CMK (cell line): Measurements from ENCODE around the gene PRDM12.

DNA sequence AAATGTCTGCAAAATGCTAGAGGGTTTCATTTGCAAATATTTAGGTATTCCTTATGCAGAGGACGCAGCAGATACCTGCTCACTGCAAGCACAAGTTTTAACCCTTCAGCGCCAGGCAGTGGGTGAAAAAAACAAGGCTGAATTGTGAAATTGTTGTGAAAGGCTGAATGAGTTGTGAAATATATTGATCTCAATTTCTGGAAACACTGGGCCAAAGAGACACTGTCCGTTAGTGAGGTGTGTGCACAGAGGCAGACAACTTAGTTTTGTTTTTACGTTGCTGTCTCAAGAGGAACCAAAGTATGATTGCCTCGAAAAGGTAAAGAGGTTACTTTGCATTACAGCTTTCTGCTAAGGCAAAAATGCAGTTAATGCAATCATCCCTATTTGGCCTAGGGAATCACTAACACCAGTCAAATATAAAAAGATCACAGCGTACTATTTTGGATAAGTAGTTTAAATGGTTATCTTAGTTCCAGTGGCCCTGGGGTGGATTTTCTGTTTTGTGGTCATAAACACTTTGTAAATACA is 18.9 kb downstream of the FUBP3 start:
- RRBS: no CpG with 5 or more reads among the region's 6 CpGs

DNA sequence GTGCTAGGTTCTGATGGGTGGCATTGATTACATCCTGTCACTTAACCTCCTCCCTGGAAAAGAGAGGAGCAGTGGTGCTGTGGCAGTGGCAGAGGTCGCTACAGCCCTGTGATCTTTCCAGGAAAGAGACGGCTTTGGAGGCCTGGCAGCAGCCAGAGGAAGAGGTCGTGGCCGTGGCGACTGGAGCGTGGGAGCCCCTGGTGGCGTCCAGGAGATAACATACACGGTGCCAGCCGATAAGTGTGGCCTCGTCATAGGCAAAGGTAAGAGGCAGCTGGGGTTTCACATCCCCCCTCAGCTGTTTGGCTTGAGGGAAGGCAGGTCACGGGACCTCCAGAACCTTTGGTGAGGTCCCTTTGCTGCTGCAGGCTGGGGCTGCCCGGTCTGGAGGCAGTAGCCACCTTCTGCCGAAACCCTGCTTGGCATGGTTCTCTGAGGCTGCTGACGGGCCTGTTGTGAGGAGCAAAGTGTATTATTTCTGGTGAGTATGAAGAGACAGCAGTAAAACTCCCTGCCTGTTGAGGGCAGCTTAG is 38.1 kb upstream of the PRDM12 start:
- RRBS: no CpG with 5 or more reads among the region's 14 CpGs

- RRBS: no CpG with 5 or more reads among the region's 30 CpGs
Observed at GRCh38 chr9:130664341-130664670, at the start of gene PRDM12. Gene PRDM12, plus strand, starts transcription at chr9:130664594.

- RRBS: no CpG with 5 or more reads among the region's 6 CpGs
Observed at GRCh38 chr9:130778877-130779381, 56.1 kb upstream of the ABL1 start.

- RRBS: no CpG with 5 or more reads among the region's 2 CpGs
Observed at GRCh38 chr9:130847133-130847554, 12.1 kb downstream of the ABL1 start.

- RRBS: no CpG with 5 or more reads among the region's 25 CpGs
Observed at GRCh38 chr9:130860570-130861398, 25.7 kb downstream of the ABL1 start.

- RRBS: no CpG with 5 or more reads among the region's 9 CpGs
Observed at GRCh38 chr9:130878216-130878792, 18.3 kb downstream of the QRFP start.

DNA sequence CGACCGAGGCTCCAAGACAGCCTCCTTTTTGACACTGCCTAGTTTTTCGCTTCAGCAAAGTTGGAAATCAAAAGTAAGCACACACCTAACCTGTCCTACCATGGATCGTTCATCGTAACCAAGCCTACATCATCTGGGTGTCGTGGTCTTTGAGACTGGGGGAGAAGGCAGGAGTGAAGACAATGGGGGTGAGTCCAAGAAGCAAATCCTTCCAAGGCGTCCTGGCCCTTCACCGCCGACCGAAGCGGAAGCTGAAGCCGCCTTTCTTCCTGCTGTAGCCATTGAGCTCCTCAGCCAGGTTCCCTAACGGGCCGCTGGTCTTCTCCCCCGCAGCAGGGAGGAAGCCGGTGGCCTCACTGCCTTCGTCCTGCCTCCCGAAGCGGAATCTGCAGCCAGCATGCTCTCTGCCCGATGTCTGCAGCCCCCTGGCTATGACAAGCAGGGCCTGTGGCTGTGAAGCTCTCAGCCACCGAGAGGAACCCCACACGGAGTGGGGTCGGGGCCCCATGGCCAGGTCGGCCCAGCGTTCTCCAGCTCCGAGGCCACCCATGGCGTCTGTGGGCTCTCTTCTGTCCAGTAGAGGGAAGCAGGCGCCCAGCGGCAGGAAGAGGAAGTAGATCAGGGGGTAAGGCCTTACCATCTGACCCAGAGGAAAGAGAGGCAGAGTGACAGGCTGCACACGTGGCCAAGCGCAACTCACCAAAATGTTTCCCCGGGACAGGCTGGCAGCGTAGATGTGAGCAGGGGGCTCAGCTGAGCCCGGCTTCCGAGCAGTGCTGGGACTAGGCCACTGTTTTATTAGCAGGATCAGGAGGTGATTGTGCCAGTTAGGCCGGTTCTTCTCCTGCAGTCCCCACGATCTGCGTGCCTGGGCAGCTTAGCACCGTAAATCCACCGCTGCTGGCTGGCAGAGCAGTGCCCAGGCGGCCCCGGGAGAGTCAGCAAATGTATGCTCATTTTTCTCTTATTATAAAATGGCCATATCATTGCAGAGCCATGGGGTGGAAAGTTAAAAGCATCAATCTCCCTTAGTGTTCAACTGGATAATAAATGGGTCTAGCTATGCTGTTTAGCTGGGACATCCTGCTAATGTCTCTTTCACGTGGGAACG is 3.1 kb downstream of the QRFP start:
- RRBS: 92% methylated on average over 9 of the region's 44 CpGs

GRCh38 chr9:130897922-130898284 is 1.3 kb upstream of the QRFP start:
- RRBS: 58% methylated on average over 3 of the region's 15 CpGs

DNA sequence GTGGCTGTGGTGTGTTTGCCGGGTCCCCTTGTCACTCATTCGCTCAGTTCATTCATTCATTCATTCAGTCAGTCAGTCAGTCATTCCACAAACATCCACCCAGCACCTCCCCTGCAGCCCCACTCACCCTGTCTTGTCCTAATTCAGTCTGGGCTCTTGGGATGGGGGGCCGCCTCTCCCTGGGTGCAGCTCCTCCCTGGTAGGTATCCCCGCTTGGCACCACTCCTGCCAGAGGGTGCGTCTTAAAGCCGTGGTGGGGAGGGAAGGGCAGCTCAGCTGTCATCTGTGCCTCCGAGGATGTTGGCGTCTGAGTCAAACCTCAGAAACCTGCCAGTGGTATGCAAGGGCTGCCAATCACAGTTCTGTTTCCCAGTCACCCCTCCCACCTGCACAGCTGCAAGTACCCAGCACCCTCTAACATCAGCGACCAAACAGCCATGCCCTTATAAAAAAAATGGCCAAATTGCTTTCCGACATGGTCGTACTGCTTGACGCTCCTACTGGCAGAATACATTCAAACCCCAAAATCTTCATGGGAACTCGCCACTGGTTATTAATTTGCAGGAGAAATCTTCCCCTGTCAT is 8.2 kb upstream of the FIBCD1 start:
- RRBS: no CpG with 5 or more reads among the region's 13 CpGs

GRCh38 chr9:131011320-131011872 is 2.4 kb downstream of the LAMC3 start:
- RRBS: no CpG with 5 or more reads among the region's 7 CpGs

DNA sequence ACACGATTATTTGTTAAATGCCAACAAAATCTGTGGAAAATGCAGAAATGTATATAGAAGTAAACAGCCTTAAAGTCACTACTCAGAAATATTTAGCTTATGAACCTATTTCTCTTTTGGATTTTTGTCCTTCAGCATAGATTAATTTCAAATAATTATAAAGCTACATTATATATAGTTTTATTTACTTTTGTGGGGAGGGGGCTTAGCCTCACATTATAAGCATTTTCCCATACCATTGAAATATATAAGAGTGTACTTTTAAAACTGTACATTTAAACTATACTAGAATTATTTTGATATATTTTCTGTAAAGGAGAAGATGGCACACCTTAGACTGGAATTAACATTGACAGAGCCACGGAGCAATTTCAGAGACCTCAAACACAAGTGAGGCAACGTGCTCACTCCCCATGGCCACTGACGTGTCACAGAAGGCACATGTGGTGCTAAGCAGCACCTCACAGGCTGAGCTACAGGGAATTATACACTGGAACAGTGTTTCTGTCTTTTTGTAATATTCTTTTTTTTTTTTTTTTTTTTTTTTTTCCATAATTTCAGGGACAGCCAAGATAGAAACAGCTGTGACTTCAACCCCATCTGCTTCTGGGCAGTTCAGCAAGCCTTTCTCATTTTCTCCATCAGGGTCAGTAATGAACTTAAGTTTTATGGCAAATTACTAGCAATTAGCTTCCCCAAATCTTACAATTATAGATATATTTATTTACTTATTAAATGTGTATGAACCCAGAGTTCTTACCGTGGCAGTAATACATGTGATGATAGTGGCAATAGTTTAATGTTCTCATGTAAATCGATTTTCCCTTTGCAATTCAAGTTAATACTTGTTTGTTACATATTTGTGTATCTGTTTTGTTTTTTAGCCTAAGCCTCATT is 66.5 kb downstream of the NUP214 start:
- RRBS: no CpG with 5 or more reads among the region's 6 CpGs

GRCh38 chr9:131234043-131234606 is 42.2 kb downstream of the FAM78A start:
- RRBS: no CpG with 5 or more reads among the region's 10 CpGs

- RRBS: no CpG with 5 or more reads among the region's 9 CpGs
Observed at GRCh38 chr9:131467448-131468346, 35.0 kb upstream of the POMT1 start.

DNA sequence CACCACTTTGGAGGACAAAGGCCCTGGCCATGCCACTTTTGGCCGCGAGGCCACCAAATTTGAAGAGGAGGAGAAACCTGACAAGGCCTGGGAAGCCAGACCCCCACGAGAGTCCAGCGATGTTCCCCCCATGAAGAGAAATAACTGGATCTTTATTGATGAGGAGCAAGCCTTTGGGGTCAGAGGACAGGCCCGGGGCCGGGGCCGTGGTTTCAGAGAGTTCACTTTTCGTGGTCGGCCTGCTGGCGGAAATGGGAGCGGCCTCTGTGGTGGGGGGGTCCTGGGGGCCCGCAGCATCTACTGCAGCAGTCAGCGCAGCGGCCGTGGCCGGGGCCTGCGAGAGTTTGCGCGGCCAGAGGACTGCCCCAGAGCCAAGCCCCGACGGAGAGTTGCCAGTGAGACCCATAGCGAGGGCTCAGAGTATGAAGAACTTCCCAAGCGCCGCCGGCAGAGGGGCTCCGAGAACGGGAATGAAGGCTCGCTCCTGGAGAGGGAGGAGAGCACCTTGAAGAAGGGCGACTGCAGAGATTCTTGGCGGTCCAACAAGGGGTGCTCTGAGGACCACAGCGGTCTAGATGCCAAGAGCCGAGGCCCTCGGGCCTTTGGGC is 27.5 kb upstream of the POMT1 start:
- RRBS: no CpG with 5 or more reads among the region's 33 CpGs

- RRBS: no CpG with 5 or more reads among the region's 17 CpGs
Observed at GRCh38 chr9:131595867-131596417, 50.6 kb downstream of the PRRT1B start.

DNA sequence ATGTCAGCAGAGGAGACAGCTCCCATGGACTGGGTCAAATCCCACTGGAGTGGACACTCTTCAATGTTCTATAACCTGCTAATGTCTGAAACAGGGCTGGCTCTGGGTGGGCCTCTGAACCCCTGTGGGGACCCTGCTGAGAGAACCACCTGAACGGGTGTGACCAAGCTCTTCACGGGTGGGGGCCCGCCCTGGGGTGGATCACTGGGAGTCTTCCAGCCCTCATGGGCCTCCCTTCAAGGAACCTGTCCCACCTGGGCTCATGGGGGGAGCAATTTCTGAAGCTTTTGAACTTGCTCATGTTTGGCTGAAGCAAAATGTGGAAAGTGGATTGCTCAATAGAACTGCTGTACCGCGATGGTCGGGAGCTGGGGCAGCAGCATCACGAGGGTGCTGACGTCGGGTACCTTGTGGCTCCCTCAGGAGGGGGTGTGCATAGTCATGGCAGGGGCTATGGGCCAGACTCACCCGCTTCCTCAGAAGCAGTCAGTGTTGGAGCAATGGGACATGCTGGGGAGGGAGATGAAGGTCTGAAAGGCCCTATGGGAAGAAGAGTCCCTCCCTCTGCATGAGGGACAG is 57.8 kb downstream of the PRRT1B start:
- RRBS: no CpG with 5 or more reads among the region's 10 CpGs

DNA sequence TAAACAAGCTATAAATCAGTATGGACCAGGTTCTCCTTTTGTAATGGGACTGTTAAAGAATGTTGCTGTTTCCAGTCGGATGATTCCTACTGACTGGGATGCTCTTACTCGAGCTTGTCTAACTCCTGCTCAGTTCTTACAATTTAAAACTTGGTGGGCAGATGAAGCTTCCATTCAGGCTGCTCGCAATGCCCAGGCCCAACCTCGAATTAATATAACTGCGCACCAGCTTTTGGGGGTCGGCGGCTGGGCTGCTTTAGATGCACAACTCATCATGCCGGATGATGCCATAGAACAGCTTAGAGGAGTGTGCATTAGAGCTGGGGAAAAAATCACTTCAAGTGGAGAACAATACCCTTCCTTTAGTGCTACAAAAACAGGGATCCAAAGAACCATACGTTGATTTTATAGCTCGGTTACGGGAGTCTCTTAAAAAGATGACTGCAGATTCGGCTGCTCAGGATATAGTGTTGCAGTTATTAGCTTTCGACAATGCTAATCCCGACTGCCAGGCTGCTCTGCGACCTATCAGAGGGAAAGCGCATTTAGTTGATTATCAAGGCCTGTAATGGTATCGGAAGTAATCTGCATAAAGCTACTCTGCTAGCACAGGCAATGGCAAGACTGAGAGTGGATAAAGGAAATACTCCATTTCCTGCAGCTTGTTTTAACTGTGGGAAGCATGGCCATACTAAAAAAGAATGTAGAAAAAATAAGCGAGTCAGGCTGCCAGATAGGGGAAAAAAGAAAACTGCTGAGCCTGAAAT is 58.2 kb downstream of the RAPGEF1 start:
- RRBS: no CpG with 5 or more reads among the region's 18 CpGs

- RRBS: no CpG with 5 or more reads among the region's 2 CpGs
Observed at GRCh38 chr9:131697818-131698302, 42.0 kb downstream of the RAPGEF1 start.

DNA sequence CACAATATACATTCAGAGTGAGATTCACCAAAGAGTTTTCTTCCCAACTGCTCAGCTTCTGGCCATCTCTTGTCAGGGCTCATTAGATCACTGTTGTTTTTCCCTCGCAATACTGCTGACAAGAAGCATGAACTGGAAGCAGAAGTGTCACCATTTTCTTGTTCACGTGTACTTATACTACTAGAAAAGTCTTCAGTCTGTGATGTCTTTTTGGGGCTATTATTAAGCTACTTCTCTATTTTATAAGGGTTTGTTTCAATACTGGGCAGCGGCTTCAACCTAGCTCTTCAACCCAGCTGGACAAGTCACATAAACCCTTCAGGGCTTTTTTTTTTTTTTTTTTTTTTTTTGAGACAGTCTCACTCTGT is 20.7 kb downstream of the RAPGEF1 start:
- RRBS: no CpG with 5 or more reads among the region's 3 CpGs